Spleen (tissue), 7 donors: Measurements from ENCODE around the gene ACTRT3.

DNA sequence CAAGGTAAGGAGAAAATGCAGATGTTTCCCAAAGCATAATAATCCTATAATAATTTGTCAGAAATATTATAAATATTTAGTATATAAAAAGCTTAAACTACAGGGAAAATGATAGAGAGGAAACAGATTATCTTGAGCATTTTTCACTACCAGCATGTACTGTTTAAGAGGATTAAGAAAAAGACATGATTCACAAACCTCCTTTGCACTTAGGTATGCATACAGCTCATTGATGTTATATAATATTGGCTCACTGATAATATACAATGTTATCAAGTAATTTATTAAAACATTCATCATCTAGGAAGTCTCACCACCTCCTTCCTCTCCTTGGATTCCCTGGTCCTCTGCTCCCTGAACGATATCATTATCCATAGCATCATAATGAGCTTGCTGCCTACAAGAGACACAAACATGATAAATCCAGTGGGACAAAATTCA, 66.8 kb downstream of the GOLIM4 start:
- PRO-cap, 4 experiments, result no peak in any of the 4 experiments
- RAMPAGE, long total RNA, 4 experiments, result start-site peak on the minus strand in 1 of 4 experiments, centred at position 238 of the sequence, 18 reads per replicate

- PRO-cap, 4 experiments, result no peak in any of the 4 experiments
- RAMPAGE, long total RNA, 4 experiments, result no peak in any of the 4 experiments
Measured at GRCh38 chr3:168070855-168071629, 24.7 kb downstream of the GOLIM4 start.

GRCh38 chr3:168091378-168091767, 4.4 kb downstream of the GOLIM4 start:
- PRO-cap, 4 experiments, result no peak in any of the 4 experiments
- RAMPAGE, long total RNA, 4 experiments, result no peak in any of the 4 experiments

DNA sequence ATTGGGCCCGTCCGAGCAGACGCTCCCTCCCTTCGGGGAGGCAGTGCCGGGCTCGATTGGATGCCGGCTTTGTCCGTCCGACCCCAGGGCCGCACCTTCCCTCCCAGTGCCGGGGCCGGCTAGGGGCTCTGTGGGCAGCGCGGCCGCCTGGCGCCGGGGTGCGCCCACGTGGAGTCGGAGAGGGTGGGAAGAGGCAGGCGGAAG, 151 bp upstream of the GOLIM4 start:
- PRO-cap, 4 experiments, result peak in 4 of 4 experiments; most common plus-strand start position 106 of the sequence (in 3)
- RAMPAGE, long total RNA, 4 experiments, result no peak in any of the 4 experiments

DNA sequence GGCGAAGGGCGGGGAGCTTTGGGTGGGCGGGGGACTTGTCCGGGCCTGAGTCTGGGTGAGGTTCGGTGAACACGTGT, 291 bp upstream of the GOLIM4 start:
- PRO-cap, 4 experiments, result no peak in any of the 4 experiments
- RAMPAGE, long total RNA, 4 experiments, result no peak in any of the 4 experiments

DNA sequence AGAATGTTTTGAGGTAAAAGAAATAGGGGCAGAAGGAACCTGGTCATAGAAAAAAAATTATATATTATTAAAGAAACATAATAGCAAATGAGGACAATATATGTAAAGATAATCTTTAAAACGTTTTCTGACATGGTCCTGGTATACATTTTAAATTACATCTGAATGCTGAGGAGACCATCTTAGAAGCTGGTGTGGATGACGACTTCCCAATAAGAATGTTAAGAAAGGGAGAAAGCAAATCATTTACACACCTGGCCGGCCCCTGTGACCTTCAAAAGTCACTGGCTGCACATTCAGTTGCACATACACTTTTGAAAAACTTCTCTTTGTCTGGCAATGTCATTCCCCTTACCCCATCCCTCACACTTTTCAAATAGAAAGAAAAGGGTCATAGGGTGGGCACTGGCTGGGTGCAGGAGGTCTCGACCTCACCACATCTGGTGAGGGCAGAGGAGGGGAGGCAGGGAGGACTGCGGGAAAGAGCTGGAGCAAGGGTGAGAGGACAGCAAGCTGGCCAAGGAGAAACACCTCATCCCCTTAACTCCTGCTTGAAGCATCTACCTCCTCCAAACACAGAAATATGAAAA, 391.0 kb downstream of the MECOM start:
- PRO-cap, 4 experiments, result no peak in any of the 4 experiments
- RAMPAGE, long total RNA, 4 experiments, result no peak in any of the 4 experiments

GRCh38 chr3:169421468-169422094, 241.9 kb downstream of the MECOM start:
- PRO-cap, 4 experiments, result no peak in any of the 4 experiments
- RAMPAGE, long total RNA, 4 experiments, result no peak in any of the 4 experiments

DNA sequence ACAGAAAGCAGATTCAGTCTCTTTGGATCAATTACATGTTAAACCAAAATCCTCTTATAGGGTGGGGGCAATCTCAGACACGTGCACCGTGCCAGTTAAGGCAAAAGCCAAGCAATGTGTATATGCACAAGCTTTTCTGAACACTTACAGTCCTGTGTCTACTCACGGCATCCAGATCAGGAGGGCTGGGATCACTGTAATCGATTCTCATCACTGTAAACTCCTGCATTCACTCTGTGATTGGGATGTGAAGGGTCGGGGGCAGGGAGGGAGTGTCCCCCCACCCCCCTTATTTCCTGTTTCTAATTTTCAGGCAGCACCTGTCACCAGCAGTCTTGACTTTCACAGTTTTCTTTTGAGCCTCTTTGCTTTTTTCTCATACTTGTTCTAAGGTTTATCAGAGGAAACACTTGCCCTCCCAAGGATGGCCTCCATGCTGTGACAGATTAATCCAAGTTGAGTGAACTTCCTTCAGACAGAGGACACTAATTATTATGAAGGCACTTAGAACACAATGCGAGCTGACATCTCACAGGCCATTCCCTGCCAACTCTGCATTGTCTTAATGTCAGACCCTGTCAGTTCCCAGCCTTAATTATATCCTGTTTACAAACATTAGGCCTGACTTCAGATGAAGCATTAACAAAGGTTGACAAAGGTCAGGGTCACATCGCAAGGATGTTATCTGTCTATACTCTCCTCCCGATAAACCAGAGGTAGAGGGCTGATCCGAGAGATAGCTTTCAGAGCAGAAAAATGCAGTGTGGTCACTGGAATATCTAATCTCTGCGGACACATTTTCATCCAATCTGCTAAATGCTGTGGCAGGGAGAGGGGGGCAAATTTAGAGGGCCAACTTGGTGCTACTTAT, 153.3 kb downstream of the MECOM start:
- PRO-cap, 4 experiments, result no peak in any of the 4 experiments
- RAMPAGE, long total RNA, 4 experiments, result no peak in any of the 4 experiments

DNA sequence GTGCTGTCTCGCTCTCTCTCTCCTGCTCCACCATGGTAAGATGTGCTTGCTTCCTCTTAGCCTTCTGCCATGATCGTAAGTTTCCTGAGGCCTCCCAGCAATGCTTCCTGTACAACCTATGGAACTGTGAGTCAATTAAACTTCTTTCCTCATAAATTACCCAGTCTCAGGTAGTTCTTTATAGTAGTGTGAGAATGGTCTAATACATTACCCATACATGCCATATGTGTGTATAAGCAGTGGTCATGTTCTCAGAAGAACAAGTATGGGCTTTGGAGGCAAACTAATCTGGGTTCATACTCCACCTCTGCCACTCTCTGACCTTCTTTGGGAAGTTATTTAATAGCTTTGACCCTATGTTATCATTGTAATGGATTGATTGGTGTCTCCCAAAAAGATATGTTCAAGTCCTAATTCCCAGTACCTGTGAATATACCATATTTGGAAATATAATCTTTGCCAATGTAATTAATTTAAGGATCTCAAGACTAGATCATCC, 116.2 kb downstream of the MECOM start:
- PRO-cap, 4 experiments, result no peak in any of the 4 experiments
- RAMPAGE, long total RNA, 4 experiments, result no peak in any of the 4 experiments

- PRO-cap, 4 experiments, result peak in 3 of 4 experiments; most common minus-strand start chr3:169664432 (in 3)
- RAMPAGE, long total RNA, 4 experiments, result no peak in any of the 4 experiments
Measured at GRCh38 chr3:169664256-169664657, 745 bp upstream of the MECOM start.

DNA sequence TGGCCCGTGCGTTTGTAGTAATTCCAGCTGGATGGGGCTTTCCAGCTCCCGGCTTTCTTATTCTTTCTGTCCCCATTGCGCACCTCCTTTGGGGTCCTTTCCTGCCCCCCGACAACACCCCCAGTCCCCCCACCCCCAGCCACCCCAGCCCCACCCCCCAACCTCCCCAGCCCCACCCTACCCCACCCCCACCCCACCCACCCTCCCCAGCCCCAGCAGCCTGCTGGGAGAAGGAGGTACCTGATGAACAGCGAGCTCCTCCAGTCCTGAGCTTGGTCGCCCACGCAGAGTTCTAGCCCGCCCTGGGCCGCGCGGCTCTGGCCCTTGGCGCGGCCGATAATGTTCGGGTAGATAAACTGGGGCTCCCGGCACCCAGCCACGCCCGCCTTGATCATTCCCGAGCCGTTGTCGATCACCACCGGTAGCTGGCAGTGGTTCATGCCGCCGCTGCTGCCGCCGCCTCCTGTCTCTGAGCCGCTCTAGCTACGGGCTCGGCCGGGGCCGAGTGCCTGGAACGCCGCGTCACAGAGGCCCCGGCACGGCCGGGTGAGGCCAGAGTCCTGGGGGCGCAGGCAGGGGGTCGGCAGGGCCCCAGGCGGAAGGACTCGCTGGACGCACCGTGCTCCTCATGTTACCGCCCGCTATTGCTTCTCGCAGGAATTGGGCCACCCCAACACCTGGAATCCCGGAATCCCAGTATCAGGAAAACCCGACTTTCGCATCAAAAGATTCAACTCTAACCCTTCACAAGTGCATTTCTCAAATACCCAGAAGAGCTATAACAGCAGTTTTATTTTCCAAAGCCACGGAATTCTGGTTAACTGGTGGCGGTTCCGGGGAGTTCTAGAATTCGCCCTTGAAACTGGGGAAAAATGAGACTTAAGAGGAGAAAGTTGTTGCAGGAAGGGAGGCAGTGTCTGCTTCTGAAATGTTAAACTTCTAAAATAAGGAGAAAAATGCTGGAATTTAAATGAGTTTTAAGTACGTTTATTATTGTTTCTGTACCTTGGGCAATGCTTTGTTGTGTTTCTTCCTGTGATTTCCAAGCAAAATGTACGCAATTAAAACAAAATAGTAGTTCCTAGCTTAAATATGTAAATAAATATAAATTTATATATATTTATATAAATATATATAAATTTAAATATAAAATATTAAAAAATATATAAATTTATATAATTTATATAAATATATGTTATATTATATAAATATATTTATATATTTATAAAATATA, at the start of gene ACTRT3:
Gene ACTRT3, minus strand, starts transcription at position 481 of the 1,234 bp plus-strand sequence.
- PRO-cap, 4 experiments, result peak in 4 of 4 experiments; most common plus-strand start position 394 of the sequence (in 4); most common minus-strand start position 471 of the sequence (in 4)
- RAMPAGE, long total RNA, 4 experiments, result start-site peak on the minus strand in 1 of 4 experiments, centred at position 542 of the sequence, 5 reads per replicate

- PRO-cap, 4 experiments, result no peak in any of the 4 experiments
- RAMPAGE, long total RNA, 4 experiments, result no peak in any of the 4 experiments
Measured at GRCh38 chr3:169992598-169993230, 26.1 kb downstream of the SEC62 start.

DNA sequence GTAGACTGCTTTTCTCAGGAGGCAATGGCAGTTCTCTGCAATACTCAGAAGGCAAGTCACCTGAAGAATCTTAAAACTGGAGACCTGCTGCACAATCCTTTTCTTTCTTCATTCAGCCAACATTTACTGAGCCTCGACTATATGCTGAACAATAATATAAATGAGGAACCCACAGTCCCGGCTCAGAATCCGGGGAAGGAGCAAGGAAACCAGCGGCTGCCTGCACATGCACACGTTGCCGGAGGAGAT, 35.2 kb downstream of the SEC62 start:
- PRO-cap, 4 experiments, result peak in 4 of 4 experiments; most common plus-strand start position 185 of the sequence (in 4)
- RAMPAGE, long total RNA, 4 experiments, result no peak in any of the 4 experiments

DNA sequence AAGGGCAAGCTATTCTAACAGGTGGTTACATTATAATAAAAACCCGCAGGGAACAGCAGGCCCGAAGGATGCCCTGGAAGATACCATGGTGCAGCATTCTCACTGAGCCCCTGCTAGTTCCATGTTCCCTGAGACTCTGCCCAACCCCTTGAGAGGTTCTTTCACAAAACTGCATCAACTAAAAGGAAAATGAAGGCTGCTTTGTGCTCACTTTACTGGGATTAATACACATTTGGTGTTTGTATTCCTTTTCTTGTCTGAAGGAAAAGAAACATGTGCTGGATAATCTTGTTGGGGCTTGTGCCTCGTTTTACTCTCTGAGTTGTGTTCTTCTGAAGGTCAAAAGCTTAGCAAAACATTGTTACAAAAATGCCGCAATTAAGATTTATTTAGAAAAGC, 56.2 kb downstream of the CLDN11 start:
- PRO-cap, 4 experiments, result no peak in any of the 4 experiments
- RAMPAGE, long total RNA, 4 experiments, result no peak in any of the 4 experiments

DNA sequence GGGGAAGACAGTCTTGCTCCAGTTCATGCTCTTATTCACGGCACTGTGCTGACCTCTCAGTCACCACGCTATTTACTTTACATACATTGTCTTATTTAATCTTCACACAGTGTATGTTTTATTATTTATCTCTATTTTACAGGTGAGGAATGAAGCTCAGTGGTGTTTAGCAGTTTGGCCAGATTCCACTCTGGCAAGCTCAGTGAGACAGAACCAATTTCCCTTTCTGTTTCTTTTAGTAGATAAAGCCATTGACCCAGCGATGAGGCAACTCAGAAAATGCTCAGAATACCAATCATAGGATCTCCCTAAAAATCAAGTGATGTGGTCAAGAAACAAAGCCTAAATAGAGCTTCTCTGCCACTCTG, 110.0 kb downstream of the RPL22L1 start:
- PRO-cap, 4 experiments, result no peak in any of the 4 experiments
- RAMPAGE, long total RNA, 4 experiments, result no peak in any of the 4 experiments

GRCh38 chr3:171173616-171174158, 147.2 kb upstream of the SLC2A2 start:
- PRO-cap, 4 experiments, result peak in 4 of 4 experiments; most common minus-strand start chr3:171173905 (in 4)
- RAMPAGE, long total RNA, 4 experiments, result no peak in any of the 4 experiments

- PRO-cap, 4 experiments, result no peak in any of the 4 experiments
- RAMPAGE, long total RNA, 4 experiments, result no peak in any of the 4 experiments
Measured at GRCh38 chr3:171696773-171697187, 113.5 kb downstream of the PLD1 start.

GRCh38 chr3:171791207-171792386, 18.7 kb downstream of the PLD1 start:
- PRO-cap, 4 experiments, result peak in 3 of 4 experiments; most common plus-strand start chr3:171791958 (in 2); most common minus-strand start chr3:171791895 (in 3)
- RAMPAGE, long total RNA, 4 experiments, result no peak in any of the 4 experiments

DNA sequence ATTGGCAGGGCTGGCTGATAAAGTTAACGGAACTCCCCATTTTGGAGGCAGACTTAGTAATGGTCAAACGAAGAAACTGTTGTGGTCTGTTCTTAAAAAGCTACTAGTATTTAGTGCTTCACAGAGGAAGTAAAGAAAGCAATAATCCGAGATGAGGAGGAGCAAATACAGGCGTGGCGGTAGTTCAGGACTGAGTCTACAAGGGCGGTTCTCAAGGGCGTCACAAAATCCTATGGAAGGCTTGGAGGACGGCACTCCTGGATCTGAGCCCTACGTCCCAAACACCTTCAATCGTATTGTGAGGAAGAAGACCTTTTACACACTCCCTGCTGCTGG, 827 bp downstream of the PLD1 start:
- PRO-cap, 4 experiments, result peak in 4 of 4 experiments; most common plus-strand start position 254 of the sequence (in 3); most common minus-strand start position 198 of the sequence (in 3)
- RAMPAGE, long total RNA, 4 experiments, result no peak in any of the 4 experiments

DNA sequence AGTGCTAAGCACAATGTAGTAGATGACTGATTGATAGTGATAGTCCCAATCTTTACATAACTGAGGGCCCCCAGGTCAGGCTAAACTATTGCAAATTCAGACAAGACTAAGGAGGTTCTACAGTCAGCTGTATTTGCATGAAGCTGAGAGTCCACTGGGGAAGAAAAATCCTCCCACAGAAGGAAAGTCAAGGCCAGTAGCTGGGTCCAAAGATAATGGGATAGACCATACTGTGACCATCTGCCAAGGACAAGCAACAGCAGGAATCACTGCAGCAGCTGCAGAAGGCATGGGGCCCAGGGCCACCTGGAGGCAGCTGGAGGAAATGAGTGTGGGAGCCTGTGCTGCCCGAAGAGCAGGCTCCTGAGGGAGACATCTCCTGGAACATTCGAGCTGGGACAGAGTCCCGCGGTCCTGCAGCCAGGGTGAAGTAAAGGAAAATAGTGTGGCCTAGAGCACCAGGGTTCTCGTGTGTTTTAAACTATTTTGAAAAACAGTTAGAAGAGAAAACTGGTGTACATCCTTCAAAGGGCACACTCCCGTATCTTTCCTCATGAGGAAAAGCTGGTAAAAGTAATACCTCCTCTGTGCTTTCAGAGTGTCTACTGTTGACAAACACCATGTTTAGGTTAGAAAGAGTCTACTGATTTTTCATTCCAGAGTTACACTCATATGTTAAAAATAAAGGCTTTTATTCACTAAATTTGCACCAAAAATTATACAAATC, 13.2 kb upstream of the TMEM212 start:
- PRO-cap, 4 experiments, result peak in 3 of 4 experiments; most common plus-strand start position 401 of the sequence (in 3); most common minus-strand start position 156 of the sequence (in 1)
- RAMPAGE, long total RNA, 4 experiments, result no peak in any of the 4 experiments